Subcutaneous adipose tissue (tissue), 3 donors: ENCODE measurements around a stretch of chr2.

GRCh38 chr2:21101345-21101735, 22.4 kb upstream of the TDRD15 start:
- PRO-cap = no peak
- RAMPAGE, long total RNA, 3 experiments = no peak in any of the 3 experiments

- PRO-cap = no peak
- RAMPAGE, long total RNA, 3 experiments = no peak in any of the 3 experiments
Observed at GRCh38 chr2:21270204-21271032, 146.7 kb downstream of the TDRD15 start.

DNA sequence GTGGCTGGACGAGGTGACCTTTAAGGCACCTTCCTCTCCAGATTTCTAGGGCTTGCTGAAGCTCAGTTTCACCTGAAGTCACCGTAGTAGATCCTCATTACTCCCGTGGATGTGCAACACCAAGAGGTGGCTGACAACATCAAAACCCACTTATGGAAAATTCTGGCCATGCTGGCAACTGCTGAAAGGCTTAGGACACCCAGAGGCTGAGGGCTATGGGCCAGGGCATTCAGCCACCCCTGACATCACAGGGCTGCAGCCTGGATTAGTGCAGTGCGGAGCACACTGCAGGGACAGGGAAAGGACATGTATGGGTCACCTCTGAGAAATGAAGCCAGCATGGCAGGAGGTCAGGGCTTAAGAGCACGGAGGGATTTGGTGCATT, 300.6 kb downstream of the TDRD15 start:
- PRO-cap = no peak
- RAMPAGE, long total RNA, 3 experiments = no peak in any of the 3 experiments

GRCh38 chr2:23268454-23268828, 116.5 kb upstream of the KLHL29 start:
- PRO-cap = no peak
- RAMPAGE, long total RNA, 3 experiments = no peak in any of the 3 experiments

- PRO-cap = unidirectional peak, minus-strand start at chr2:23381242
- RAMPAGE, long total RNA, 3 experiments = no peak in any of the 3 experiments
Observed at GRCh38 chr2:23381165-23381588, 3.8 kb upstream of the KLHL29 start.

GRCh38 chr2:23393649-23394469, 8.9 kb downstream of the KLHL29 start:
- PRO-cap = no peak
- RAMPAGE, long total RNA, 3 experiments = no peak in any of the 3 experiments

- PRO-cap = no peak
- RAMPAGE, long total RNA, 3 experiments = start-site peak on the plus strand in 1 of 3 experiments, at chr2:23503813-23503882 at its widest, 8 reads per replicate
Observed at GRCh38 chr2:23503394-23504215, 118.6 kb downstream of the KLHL29 start.

DNA sequence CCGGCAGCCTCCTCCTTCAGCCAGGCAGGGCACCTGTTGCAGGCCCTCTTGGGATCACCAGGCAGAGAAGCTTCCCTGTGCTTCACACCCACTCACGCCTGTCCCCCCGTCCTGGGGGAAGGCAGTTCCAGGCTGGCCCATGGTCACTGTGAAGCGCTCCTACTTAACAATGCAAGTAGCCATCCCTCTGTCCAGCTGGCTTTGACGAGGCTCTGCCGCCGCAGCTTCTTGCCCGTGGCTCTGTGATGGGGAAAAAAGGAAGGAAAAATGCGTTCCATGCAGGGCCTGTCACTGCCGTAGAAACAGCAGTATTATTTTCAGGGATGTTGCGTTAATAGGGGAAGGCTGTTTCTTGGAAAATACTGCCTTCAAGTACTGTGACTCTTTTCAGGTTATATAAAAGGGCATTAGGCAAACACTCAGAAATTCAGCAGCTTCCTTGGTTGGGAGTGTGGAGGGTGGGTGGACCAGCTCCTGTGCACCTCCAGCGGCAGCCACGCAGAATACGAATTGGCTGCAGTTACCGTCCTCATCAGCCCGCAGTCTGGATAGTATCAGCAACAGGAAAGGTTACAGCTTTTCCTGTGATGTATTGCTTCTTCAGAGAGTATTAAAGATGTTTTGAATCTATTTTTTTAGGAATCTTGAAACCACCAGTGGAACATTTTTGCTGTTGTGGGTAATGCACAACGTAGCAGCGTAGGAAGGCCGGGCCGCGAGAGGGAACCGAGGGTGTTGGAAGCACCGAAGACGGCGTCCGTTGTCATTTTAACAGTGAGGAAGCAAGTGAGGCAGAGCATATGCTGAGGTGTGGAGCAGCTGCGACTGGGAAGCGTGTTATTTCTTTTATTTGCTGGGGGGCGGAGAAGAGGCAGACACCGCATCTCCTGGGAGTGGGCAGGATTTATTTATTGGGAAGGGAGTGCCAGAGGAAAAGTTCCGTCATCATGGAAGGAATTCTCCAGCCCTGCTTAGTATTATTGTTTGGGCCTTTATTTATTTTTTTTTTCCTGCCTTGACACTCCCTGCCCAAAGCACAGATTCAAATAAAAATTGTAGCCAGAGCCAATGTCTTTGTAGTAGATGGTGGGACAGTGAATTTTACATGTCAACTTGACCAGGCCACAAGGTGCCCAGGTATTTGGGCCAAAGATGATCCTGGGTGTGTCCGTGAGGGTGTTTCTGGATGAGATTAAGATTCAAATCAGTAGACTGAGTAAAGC, 232.6 kb downstream of the KLHL29 start:
- PRO-cap = bidirectional peak, plus-strand start at position 542 of the sequence, minus-strand start at position 315 of the sequence
- RAMPAGE, long total RNA, 3 experiments = no peak in any of the 3 experiments

DNA sequence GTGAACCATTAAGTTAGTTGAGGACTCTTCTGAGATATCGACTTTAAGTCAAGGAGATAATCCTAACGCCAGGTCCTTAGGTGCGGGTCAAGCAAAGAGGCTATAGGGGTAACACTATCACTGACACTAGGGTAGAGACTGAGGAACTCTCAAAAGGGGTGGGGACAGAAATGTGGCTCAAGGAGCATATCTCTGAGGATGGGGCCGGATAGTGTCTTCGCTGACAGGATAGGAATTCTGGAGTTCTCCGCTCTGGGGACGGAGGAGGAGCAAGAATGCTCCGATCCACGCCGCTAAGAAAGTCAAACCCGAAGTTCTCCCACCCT, 311 bp downstream of the SF3B6 start:
- PRO-cap = no peak
- RAMPAGE, long total RNA, 3 experiments = no peak in any of the 3 experiments

GRCh38 chr2:24281464-24282498, 78.6 kb downstream of the ITSN2 start:
- PRO-cap = no peak
- RAMPAGE, long total RNA, 3 experiments = no peak in any of the 3 experiments

DNA sequence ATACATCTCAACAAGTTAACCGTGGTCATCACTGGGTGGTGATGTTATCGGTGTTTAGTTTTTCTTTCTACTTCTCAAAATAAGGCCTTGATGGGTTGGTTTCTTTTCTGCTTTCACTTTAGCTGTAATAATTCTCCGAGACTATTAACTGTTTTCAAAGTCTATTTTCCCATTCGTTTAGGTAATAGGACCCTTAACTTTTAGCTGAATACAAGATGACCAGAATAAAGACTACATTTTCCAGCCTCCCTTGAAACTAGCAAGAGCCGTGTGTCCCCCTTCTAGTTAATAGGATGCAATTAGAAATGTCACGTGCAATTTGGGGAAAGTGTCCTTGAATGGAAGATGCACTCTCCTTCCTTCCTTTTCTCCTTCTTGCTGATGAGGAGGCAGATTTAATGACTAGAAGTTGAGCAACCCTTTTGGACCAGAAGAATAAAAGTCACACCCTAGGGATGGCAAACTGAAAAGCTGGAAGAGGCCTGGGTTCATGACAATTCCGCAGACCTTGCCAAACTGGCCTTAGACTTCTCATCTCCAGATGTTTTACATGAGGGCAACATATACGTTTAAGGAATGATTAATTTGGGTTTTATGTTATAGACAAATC, 38.7 kb upstream of the NCOA1 start:
- PRO-cap = unidirectional peak, minus-strand start at position 370 of the sequence
- RAMPAGE, long total RNA, 3 experiments = no peak in any of the 3 experiments

- PRO-cap = no peak
- RAMPAGE, long total RNA, 3 experiments = no peak in any of the 3 experiments
Observed at GRCh38 chr2:24554014-24554624, 63.1 kb downstream of the NCOA1 start.

DNA sequence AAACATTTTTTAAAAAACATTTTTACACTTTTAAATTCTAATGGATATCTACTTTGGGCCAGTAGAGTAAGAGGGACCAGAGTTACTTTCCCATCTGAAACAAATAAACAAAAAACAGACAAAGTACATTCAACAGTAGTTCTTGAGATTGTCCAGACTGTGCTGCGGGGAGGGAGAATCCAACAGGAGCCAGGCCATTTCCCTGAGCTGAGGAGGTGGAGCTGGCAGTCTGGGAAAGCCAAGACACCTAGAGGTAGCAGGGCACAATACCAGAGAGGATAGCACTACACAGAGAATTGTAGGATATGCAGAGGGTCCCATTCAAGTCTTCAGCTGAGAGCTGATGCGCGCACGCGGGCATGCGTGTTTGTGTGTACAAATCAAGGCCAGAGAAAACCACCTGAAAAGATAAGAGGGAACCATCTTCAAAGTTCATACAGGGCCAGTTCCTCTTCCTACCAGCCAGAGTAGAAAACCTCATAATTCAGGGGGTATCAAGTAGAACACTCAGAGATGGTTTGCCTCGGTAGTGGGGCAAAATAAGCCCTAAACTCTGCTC, 44.0 kb downstream of the PTRHD1 start:
- PRO-cap = no peak
- RAMPAGE, long total RNA, 3 experiments = no peak in any of the 3 experiments

- PRO-cap = no peak
- RAMPAGE, long total RNA, 3 experiments = no peak in any of the 3 experiments
Observed at GRCh38 chr2:24762431-24762891, 30.7 kb downstream of the PTRHD1 start.

- PRO-cap = no peak
- RAMPAGE, long total RNA, 3 experiments = start-site peak on the minus strand in 1 of 3 experiments, at chr2:24827599-24827605 at its widest, 19 reads per replicate
Observed at GRCh38 chr2:24827281-24828444, 34.4 kb downstream of the CENPO start.

DNA sequence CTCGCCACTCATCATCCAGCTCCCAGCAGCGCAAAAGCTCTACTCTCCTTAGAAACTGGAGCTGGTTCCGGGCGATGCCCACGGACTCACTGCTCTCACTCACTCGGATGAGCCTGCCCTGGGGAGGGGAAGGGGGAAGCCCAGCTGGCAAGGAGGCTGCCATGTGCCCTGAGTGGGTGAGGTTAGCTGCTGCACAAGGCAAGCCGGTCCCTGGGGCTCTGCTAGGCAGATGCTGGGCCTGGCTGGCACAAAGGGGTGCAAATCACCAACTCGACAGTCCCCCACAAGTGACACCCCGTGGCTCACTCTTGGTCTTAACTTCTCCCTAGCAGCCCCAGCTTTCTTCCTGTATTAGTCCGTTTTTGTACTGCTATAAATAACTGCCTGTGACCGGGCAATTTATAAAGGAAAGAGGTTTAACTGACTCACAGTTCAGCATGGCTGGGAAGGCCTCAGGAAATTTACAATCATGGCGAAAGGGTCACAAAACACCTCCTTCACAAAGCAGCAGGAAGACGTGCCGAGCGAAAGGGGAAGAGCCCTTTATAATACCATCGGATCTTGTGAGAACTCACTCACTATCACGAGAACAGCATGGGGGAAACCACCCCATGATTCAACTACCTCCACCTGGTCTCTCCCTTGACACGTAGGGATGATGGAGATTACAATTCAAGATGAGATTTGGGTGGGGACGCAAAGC, 33.2 kb downstream of the ADCY3 start:
- PRO-cap = no peak
- RAMPAGE, long total RNA, 3 experiments = start-site peak on the minus strand in 2 of 3 experiments, centred at positions 504 to 528 of the sequence, 5 to 38 reads per replicate

- PRO-cap = no peak
- RAMPAGE, long total RNA, 3 experiments = no peak in any of the 3 experiments
Observed at GRCh38 chr2:25176335-25176753, 8.0 kb upstream of the POMC start.

DNA sequence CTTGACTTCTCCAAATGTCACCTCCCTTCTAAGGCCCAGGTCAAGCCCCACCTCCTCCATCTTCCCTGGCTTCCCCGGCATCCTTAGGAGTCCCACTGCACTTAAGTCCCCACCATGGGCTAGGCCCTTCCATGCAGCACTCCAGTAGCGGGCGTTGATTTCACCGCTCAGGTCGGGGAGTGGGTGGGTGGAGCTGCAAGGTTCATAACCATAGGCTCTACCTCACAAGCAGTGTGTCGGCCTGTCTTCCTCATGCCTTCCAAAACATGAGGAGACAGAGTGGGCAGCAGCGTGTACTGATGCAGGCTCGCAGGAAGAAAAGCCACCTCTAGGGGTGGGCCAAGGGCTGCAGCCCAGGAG, 47.6 kb downstream of the DNMT3A start:
- PRO-cap = no peak
- RAMPAGE, long total RNA, 3 experiments = no peak in any of the 3 experiments

- PRO-cap = bidirectional peak, plus-strand start at chr2:25295385, minus-strand start at chr2:25295325
- RAMPAGE, long total RNA, 3 experiments = no peak in any of the 3 experiments
Observed at GRCh38 chr2:25294491-25295673, 46.8 kb downstream of the DNMT3A start.

- PRO-cap = no peak
- RAMPAGE, long total RNA, 3 experiments = no peak in any of the 3 experiments
Observed at GRCh38 chr2:25347539-25347895, 5.8 kb upstream of the DNMT3A start.